Left cardiac atrium (tissue), 1 donor: ENCODE results near the genes MCM7 and NYAP1.

DNA sequence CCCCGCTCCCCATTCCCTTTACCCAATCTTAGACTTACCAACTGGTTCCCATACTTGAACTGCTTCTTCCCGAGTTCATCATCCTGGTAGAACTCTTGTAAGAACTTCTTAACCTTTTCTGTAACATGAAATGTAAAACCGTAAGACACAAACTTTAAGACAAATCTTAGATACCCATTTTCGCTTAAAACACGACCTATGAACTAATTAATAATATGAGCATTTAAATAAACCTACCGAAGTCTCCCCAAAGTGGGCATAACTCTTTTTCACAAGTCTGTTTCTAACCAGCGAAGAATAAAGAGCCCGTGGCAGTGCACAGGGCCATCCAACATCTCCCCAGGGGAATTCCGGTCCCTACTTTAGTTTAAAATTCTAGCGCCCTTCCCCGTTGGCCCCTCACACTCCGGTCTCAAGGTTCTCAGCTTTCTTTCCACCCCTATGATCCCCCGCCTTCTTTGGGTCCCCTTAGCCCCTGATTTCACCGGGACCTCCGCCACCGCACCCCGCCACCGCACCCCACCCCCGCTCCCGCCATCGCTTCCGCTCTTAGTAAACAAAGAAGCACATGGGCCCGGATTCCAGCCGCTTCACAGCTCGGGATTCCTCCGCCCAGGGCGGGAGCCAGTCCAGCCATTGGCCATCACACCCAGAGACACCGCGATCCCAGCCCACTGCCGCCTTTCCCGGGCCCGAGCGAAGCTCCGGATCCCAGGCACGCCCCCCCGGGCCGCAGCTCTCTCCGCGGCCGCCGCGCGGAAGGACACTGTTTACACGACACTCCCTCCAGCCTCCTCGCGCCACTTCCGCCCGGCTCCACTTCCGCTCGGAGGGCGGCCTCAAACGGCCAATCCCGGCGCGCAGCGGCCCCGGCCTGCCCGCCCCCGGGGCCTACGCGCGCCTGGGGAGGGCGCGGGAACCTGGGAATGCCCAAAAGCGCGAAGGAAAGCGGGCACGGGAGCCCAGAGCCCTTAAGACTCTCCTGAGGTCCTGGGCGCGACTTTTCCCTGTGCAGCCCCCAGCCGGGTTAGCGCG, 904 bp downstream of the MCM7 start:
- PRO-cap, result unidirectional peak, minus-strand start at position 551 of the sequence; bidirectional peak, plus-strand start at position 933 of the sequence, minus-strand start at position 734 of the sequence

DNA sequence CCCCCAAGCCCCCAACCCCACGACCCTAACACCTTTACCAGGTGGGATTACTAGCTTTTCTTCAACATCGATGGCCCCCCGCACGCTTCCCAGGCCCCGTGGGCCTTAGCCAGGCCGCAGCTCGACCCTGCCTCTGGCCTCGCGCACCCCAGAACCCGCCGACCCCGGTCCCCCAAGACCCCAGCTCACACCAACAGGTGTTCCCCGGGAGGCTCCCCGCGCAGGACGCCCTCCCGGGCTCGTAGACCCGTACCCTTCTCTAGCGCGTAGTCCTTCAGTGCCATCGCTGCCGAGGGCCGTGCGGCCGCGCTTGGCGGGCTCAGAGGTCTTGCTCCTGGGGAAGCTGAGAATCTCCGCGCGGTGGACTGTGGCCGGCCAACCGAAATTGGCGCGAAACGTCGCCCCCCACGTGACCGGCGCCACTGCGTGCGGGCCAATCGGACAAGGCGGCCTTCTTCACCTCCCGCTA, at the start of gene MCM7:
TSS of gene MCM7 (minus strand) at position 387 of the 469 bp plus-strand sequence.
- PRO-cap, result bidirectional peak, plus-strand start outside the sequence, minus-strand start at position 387 of the sequence

DNA sequence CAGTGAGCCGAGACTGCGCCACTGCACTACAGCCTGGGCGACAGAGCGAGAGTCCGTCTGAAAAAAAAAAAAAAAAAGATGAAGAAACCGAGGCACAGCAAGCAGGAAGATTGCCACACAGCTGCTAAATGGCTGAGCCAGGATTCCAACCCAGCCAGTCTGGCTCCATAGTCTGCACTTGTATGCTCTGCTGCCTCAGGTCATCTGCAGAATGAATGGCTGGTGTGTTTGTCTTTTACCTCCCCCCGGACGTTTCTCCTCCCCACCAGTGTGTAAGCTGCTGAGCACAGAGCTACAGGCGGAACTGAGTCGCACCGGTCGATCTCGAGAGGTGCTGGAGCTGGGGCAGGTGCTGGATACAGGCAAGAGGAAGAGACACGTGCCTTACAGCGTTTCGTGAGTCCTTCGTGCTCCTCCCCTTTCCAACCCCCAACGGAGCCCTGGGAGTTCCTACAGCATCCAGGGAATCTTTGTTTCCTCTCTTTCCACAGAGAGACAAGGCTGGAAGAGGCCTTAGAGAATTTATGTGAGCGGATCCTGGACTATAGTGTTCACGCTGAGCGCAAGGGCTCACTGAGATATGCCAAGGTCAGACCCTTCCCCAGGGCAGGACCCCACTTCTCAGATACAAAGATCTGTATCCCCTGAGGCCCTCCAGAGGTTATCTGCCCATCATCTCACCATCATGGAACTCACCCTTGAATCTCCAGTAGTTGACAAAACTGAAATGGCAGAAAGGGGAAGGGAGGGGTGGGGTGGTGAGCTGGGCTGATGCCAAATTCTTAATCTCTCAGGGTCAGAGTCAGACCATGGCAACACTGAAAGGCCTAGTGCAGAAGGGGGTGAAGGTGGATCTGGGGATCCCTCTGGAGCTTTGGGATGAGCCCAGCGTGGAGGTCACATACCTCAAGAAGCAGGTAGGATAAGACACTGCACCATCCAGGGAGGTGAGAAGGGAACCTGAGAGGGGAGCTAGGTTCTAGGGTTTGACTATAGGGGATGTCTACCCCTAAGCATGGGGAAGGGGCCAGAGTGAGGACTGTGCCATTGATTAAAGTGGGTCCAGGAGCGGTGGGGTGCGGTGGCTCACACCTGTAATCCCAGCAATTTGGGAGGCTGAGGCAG, 2.9 kb downstream of the CNPY4 start:
- PRO-cap, result no peak

- PRO-cap, result no peak
These were observed 2.4 kb upstream of the MBLAC1 start for GRCh38 chr7:100124272-100124790.

GRCh38 chr7:100127342-100127878, 643 bp downstream of the MBLAC1 start:
- PRO-cap, result bidirectional peak, plus-strand start at chr7:100127770, minus-strand start at chr7:100127590

- PRO-cap, result bidirectional peak, plus-strand start at chr7:100148957, minus-strand start at chr7:100148722
These were observed 339 bp upstream of the LAMTOR4 start for GRCh38 chr7:100148340-100148817.

DNA sequence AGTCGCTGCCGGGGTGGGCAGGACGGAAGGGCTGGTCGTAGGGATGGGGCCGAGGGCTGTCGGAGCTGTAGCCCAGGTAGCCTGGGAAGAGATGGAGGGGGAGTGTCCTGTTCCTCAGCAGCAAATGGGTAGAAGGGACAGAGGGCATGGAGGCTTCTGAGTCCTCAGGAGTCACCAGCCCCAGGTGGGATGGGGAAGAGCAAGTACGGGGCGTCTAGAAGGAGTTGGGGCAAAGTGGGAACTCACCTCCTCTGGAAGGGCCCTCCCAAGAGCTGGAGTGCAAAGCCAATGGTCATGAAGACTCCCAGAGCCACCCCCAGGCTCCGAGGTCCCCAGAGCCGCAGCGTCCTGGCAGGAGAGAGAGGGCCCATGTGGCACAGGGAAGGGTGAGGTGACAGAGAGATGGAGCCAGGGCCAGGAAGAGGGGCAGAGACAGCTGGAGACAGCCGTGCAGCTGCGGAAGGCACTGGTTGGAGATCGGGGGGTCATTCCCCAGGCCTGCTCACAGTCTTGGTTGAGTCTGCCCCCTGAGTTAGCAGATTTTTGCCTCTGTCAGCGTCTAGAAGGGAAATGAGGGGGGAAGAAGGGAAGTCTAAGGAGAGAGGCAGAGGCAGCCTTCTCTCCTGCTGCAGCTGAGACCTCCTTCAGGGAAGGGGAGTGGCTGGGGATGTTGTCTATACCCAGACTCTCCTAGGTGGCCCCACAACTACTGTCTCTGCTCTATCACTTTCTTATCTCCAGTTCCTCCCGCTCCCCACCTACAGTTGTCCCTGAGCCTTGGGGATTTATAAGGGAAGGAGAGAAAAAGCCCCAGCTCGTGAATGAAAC, 1.5 kb downstream of the GAL3ST4 start:
- PRO-cap, result no peak

GRCh38 chr7:100189842-100190457, 12.2 kb downstream of the STAG3 start:
- PRO-cap, result no peak

GRCh38 chr7:100217559-100217942, 2.2 kb upstream of the PVRIG start:
- PRO-cap, result no peak

DNA sequence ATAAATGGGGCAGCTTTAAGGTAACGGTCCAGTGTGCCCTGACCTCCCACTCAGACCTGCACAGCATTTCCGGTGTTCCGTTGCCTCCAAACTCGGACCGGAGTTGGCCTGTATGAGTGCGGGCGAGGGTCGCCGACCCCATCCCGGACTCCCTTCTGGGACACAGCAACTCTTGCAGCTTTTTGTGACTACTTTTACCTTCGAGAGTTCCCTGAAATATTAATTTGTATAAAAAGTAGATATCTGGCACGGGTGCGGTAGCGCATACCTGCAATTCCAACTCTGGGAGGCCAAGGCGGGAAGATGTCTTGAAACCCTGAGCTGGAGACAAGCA, 811 bp upstream of the PPP1R35 start:
- PRO-cap, result no peak

GRCh38 chr7:100475222-100476017, 3.6 kb downstream of the TSC22D4 start:
- PRO-cap, result unidirectional peak, plus-strand start at chr7:100475788

DNA sequence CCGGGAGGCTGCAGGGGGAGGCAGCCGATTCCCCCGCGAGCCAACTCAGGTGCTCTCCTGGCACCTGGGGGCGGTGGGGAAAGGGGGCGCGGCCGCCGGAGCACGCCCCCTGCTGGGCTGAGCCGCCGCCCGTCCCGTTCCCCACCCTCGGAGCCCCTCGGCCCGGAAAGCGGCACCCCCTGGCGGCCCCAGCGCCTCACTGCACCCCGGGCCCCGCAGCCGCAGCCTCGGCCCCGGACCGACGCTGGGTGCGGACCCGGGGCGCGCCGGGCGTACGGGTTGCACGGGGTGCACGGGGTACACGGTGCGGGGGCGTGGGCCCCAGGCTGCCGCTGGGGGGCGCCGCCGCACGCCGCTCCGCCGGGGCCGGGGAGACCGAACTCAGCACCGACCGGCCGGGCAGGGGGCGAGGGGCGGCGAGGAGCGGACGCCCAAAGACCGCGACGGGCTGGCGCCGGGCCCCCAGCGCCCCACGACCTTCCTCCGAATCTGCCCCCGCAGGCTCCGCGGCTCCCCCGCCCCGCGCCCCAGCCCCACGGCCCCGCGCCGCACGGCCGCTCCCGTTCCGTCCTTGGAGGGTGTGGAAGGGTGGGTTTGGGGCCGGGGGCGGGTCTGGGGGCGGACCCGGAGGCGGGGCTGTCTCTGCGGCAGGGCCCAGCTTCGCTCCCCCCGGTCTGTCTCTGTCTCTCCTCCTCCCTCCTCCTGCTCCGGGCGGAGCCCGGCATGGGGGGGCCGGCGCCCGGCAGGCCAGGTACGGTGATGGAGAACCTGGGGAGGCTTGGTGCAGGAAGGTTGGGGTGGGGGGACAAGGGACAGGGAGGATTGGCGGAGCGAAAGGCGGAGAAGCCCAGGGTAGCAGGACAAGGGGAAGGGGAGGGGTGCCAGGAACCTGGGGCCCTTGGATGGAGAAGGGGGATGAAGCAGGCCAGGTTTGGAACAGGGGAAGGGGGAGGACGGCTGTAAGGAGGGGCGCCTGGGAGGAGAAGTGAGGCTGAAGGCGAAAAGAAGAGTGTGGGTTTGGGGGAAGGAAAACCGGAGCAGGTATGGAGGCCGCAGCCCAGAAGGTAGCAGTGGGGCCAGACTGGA, at the start of gene NYAP1:
TSS of gene NYAP1 (plus strand) at position 677 of the 1,086 bp plus-strand sequence.
- PRO-cap, result bidirectional peak, plus-strand start at position 677 of the sequence, minus-strand start at position 582 of the sequence

DNA sequence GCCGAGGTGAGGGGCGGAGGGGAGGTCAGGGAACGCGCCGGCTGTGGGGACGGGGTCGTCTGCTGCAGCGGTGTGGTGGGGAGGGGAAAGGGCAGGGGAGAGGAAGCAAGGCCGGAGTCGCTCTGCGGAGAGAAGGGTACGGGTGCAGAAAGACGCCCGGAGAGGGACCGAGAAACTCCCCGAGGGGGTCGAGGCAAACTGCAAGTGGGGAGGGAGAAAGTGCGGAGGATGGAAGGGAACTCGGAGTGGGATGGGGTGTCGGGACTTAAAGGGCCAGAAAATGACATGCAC, 601 bp downstream of the AGFG2 start:
- PRO-cap, result no peak

- PRO-cap, result no peak
These were observed 5.7 kb downstream of the AGFG2 start for GRCh38 chr7:100544382-100545460.

GRCh38 chr7:100555541-100556114, 16.6 kb downstream of the AGFG2 start:
- PRO-cap, result no peak

- PRO-cap, result no peak
These were observed 7.9 kb downstream of the SAP25 start for GRCh38 chr7:100565814-100566276.

- PRO-cap, result no peak
These were observed 4.6 kb downstream of the SAP25 start for GRCh38 chr7:100568768-100569800.

DNA sequence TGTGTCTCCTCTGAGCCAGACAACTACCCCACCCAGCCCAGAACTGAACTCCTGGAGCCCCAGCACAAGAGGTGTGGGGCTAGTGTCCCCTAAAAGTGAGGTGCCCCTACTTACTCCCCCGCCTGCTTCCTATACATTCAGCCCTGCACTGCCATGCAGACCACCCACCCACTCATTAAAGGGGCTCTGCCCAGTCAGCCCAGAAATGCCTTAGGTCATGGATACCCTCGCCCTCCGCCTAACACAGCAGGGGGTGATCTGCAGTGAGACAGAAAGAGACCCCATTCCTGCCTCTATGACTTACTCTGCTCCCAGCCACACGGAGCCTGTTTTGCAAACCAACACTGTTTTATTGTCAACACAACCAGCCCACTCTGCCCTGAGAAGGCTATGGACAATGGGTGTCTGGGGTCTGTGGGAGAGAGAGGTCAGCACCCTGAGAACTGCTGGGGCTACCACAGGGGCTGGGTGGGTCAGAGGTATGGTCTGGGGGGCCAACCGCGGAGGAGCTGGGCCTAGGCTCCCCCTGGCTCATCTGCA, 1.7 kb downstream of the SAP25 start:
- PRO-cap, result no peak

GRCh38 chr7:100582335-100583031, 3.4 kb downstream of the LRCH4 start:
- PRO-cap, result no peak

- PRO-cap, result bidirectional peak, plus-strand start at chr7:100603254, minus-strand start at chr7:100603049
These were observed 780 bp downstream of the PCOLCE start for GRCh38 chr7:100602682-100603603.